ENCODE measurements around a stretch of chr5.

DNA sequence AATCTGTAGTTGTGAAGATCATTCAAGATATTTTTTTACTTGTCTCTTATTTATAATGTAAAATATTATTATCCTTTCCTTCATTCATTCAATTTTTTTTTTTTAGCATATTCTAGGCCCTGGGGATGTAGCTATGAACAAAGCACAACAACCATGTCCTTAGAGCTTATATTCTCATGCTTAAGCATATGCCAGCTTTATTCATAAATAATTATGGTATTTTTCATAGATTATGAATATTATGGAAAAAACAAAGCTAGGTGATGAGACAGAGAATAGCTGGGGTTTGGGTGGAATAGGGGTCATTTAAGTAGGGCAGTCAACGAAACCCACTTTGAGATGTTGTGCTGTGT, 55.7 kb downstream of the NDUFS4 start:
- PRO-cap: no peak
- CAGE, long polyA plus RNA: no peak

GRCh38 chr5:54021730-54022470, 288.5 kb downstream of the ARL15 start:
- PRO-cap: no peak
- CAGE, long polyA plus RNA: no peak

DNA sequence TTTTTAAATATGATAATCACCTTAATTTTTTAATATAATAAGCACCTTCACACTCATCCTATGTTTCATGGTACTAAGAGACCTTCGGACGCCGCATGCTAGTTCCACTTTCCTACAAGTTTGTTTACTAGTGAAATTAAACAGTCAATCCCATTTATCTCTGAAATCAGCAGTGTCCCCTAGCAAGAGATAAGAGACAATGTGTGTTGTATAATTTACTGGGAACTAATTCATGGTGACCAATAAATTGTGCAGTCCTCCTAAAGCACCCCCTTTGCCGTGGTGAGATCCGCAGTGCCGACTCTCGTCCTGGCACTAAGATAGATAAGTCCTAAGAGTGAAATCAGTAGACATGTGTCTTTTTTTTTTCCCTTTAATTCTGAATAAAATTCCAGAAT, 89.8 kb downstream of the ARL15 start:
- PRO-cap: no peak
- CAGE, long polyA plus RNA: no peak

- PRO-cap: no peak
- CAGE, long polyA plus RNA: no peak
These were observed 2.8 kb downstream of the ARL15 start for GRCh38 chr5:54307552-54307985.

DNA sequence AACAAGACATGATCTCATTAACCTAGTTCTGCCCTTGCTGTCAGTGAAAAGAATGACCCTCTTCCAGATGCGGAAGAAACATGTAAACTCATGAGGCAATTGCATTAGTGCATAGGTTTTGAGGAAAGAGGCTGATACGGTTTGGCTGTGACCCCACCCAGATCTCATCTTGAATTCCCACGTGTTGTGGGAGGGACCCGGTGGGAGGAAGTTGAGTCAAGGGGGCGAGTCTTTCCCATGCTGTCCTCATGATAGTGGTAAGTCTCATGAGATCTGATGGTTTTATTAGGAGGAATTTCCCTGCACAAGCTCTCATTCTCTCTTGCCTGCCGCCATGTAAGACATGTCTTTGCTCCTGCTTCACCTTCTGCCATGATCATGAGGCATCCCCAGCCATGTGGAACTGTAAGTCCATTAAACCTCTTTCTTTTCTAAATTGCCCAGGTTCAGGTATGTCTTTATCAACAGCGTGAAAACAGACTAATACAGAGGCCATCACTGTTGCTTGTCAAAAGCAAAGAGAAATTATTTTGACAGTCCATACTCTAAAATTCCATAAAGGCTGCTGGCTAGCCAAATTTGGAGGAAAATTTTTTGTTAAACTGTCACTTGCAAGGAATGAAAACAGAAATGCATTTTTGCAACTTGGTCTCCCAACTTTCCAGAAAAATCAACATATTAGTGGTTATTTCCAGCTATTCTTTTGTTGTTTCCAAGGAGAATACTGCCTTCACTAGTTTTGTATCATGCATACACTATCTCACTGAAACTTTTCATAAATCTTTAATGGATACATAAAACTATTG, 3.2 kb upstream of the ARL15 start:
- PRO-cap: no peak
- CAGE, long polyA plus RNA: no peak

DNA sequence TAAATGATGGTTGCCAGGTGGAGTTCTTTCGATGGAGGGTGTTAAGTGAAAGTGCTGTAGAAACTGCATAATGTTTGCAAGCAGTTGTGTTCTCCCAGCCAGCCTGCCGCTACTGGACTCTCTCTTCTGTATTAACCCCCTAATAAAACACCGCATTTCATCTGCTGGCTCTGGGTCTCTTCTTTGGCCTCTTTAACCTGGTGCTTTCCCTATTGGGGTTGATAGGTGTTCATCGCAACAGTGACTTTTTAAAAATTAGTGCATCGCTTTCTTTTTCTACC, 3.4 kb downstream of the HSPB3 start:
- PRO-cap: no peak
- CAGE, long polyA plus RNA: no peak

GRCh38 chr5:54651634-54652214, 134.2 kb downstream of the SNX18 start:
- PRO-cap: no peak
- CAGE, long polyA plus RNA: no peak

DNA sequence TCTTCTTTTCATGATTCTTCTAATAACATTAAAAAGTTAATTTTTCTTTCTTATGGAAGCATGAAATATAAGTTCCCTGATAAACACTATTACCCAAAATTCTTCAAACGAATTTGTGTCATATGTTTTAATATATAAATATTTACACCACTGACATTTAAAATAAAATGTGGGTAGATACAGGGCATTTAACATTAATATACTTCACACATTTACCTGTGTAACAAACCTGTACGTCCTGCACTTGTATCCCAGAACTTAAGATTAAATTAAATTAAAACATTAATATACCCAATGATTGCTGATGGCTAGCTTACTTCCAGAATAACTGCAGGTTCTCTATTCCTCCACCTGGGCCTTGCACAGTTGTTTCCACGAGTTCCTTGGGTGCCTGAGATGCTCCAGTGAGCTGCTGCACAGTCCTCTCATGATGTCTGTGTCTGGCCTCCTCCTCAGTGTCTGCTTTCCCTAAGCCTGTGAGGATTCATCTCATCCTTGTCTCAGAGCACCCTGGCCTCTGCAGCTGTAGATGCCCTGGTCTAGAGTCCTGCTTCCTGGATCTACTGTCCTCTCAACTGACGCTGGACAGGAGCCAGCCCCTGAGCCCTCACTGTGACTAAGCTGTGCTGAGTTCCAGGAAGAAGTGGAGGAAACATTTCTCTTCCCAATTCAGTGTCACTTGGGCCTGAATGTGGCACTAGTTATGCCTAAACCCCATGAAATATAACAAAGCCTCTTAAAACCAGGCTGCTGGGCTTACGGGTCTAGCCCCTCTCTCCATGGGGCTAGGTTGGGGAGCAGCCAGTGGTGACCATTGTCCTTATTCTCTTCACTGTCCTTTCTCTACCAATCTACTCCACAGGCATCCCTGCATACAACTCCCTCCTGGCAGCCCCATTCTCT, 220.4 kb downstream of the SNX18 start:
- PRO-cap: no peak
- CAGE, long polyA plus RNA: no peak

GRCh38 chr5:54884022-54884392, 101.4 kb downstream of the ESM1 start:
- PRO-cap: no peak
- CAGE, long polyA plus RNA: no peak

GRCh38 chr5:55146608-55146987, 13.4 kb upstream of the GPX8 start:
- PRO-cap: no peak
- CAGE, long polyA plus RNA: no peak

GRCh38 chr5:55176345-55176816, 3.4 kb upstream of the CDC20B start:
- PRO-cap: no peak
- CAGE, long polyA plus RNA: no peak

GRCh38 chr5:55233373-55233464, 189 bp downstream of the CCNO start:
- PRO-cap: no peak
- CAGE, long polyA plus RNA: no peak

- PRO-cap: no peak
- CAGE, long polyA plus RNA: no peak
These were observed 96.5 kb downstream of the PLPP1 start for GRCh38 chr5:55438120-55438768.

- PRO-cap: no peak
- CAGE, long polyA plus RNA: no peak
These were observed 59.7 kb upstream of the PLPP1 start for GRCh38 chr5:55594495-55594805.

- PRO-cap: no peak
- CAGE, long polyA plus RNA: no peak
These were observed 20.7 kb downstream of the SLC38A9 start for GRCh38 chr5:55691003-55692272.

GRCh38 chr5:55933801-55934790, 60.7 kb downstream of the IL6ST start:
- PRO-cap: no peak
- CAGE, long polyA plus RNA: no peak

DNA sequence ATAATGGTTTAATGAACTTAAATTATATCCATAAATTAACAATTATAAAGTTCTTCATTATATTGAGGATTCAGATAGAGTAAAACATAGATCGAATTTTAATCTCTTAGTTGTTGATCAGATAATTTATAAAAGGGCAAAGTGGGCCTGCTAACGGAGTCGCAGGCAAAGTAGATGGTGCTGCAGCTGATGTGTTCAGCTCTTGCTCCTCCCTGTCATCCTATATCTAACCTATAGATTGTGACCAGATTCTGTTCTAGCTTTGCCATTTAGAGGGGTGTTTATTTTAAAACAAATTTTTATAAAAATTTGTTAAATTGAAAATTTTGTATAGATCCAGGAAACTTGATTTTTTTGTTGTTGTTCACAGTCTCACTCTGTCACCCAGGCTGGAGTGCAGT, 1.2 kb upstream of the IL6ST start:
- PRO-cap: no peak
- CAGE, long polyA plus RNA: no peak

GRCh38 chr5:56112340-56112988, 117.7 kb upstream of the IL6ST start:
- PRO-cap: no peak
- CAGE, long polyA plus RNA: no peak

DNA sequence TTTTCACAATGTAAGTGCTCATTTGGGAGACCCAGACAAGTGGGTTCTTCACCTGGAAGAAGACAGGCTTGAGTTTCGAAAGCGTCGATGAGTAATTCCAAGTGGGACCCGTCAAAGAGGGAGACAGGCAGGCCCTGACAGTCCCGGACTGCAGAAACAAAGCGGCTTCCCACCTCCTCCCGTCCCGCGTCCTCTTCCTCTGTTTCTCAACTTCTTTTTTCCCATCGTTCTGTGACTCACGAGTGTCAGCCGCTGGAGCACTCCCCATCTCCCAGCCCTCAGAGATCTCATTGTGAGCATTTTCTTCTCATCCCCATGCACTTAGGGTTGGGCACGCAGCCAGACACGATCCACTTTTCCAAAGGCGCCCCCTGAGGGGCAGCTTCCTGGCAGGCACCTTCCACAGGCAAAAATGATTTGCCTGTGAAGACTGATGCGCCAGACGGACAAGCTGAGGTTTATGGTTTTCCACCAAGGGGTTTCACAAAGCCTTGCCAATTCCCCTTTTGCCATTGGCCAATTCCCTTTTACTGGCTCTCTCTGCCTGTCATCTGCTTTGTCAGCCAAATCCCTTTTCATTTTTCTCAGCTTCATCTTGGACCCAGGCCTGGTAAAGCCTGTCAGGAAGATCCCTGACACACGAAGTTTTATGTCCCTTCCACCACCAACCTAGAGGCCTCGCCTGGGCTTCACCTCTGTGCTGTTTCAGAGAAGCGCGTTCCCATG, 86.5 kb upstream of the ANKRD55 start:
- PRO-cap: no peak
- CAGE, long polyA plus RNA: no peak

GRCh38 chr5:56350501-56350870, 117.4 kb upstream of the ANKRD55 start:
- PRO-cap: no peak
- CAGE, long polyA plus RNA: no peak